Endometrial microvascular endothelial cells (primary cell): Measurements from ENCODE around the genes INAFM1 and C5AR2.

GRCh38 chr19:46890127-46891154 is 29.6 kb downstream of the ARHGAP35 start:
- RAMPAGE, long total RNA, result no peak

- RAMPAGE, long total RNA, result no peak
Measured at GRCh38 chr19:47051685-47052207, 3.3 kb upstream of the TMEM160 start.

DNA sequence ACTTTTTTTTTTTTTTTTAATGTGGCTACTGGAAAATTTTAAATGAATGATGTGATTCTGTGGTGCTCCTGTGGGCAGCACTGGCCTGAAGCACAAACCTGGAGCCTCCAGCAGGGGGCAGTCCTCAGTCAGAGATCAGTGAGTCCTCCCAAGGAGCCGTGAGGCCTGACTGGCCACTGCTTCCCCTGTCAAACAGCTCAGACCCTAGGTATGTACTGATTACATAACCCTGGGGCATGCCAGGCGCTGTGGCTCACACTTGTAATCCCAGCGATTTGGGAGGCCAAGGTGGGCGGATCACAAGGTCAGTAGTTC is 30.9 kb upstream of the TMEM160 start:
- RAMPAGE, long total RNA, result no peak

DNA sequence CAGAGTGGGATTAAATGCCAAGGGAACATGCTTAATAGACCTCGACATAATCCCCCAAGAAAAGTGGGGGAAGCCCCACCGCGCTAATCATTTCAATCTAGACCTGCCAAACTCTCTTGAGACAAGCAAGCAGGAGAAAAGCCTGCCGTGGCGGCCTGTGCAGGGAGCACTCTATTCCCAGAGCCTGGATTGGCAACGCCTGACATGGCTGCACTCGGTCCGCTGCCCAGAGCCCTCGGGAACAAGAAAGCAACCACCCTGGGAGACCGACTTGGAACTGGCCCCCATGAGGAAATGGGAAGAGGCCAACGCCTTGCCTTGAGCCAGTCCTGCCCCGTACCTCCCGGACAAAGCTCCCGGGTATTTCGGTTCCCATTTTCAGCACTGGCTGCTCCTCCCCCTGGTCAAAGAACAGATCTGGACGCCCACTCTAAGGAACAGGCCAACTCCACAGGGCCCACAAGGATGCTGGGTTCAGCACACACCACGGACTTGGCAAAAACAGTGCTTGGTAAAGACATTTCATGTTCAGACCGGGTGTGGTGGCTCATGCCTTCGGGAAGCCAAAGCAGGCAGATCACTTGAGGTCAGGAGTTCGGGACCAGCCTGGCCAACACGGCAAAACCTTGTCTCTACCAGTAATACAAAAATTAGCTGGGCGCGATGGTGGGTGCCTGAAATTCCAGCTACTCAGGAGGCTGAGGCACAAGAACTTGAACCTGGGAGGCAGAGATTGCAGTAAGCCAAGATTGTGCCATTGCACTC is 15.7 kb downstream of the ZC3H4 start:
- RAMPAGE, long total RNA, result no peak

DNA sequence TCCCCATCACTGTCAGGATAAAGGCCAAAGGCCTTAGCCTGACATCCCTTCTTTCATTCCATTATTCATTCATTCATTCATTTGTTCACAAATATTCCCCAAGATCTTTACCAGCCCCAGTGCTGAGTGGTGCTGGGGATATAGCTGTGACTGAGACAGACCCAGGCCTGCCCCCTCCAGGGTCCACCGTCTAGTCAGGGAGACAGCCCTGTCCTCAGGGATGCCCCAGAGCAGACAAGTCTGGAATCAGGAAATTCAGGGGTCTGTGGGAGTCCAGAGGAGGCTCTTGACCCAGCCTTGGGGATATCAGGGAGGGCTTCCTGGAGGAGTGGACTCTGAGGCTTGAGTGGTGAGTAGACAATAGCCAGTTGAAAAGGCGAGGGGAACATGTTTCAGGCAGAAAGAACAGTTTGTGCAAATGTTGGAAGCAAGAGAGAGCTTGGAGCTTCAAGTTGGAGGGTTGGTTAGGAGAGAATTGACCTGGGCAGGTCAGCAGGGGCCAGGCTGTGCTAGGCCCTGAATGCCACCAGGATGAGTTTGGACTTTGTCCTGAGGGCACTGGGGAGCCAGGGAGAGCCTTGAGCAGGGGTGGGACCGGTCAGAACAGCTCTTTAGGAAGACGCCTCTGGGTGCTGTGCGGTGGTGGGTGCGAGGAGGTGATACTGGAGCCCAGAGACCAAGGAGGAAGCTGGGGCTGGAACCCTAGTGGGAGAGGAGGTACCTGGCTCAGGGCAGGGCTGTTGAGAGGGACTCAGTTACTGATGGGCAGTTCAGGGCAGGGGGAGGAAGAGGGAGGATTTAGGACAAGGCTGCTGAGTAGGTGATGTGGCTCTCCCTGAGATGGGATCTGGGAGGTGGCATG is 2.7 kb downstream of the CCDC9 start:
- RAMPAGE, long total RNA, result no peak

- RAMPAGE, long total RNA, result no peak
Measured at GRCh38 chr19:47271990-47272635, 2.6 kb upstream of the INAFM1 start.

GRCh38 chr19:47274795-47275115 is at the start of gene INAFM1:
INAFM1 (plus strand) TSS chr19:47274885.
- RAMPAGE, long total RNA, result no peak

DNA sequence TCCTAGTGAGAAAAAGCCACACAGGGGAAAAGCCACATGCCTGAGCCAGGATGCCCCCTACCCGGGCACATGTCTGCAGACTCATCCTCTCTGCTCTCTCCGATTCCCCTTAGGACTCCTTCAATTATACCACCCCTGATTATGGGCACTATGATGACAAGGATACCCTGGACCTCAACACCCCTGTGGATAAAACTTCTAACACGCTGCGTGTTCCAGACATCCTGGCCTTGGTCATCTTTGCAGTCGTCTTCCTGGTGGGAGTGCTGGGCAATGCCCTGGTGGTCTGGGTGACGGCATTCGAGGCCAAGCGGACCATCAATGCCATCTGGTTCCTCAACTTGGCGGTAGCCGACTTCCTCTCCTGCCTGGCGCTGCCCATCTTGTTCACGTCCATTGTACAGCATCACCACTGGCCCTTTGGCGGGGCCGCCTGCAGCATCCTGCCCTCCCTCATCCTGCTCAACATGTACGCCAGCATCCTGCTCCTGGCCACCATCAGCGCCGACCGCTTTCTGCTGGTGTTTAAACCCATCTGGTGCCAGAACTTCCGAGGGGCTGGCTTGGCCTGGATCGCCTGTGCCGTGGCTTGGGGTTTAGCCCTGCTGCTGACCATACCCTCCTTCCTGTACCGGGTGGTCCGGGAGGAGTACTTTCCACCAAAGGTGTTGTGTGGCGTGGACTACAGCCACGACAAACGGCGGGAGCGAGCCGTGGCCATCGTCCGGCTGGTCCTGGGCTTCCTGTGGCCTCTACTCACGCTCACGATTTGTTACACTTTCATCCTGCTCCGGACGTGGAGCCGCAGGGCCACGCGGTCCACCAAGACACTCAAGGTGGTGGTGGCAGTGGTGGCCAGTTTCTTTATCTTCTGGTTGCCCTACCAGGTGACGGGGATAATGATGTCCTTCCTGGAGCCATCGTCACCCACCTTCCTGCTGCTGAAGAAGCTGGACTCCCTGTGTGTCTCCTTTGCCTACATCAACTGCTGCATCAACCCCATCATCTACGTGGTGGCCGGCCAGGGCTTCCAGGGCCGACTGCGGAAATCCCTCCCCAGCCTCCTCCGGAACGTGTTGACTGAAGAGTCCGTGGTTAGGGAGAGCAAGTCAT is 10.4 kb downstream of the C5AR1 start:
- RAMPAGE, long total RNA, result no peak

- RAMPAGE, long total RNA, result no peak
Measured at GRCh38 chr19:47331855-47332561, at the start of gene C5AR2. C5AR2 (plus strand) TSS chr19:47332175.

GRCh38 chr19:47633382-47633986 is 24.6 kb downstream of the BICRA start:
- RAMPAGE, long total RNA, result no peak

DNA sequence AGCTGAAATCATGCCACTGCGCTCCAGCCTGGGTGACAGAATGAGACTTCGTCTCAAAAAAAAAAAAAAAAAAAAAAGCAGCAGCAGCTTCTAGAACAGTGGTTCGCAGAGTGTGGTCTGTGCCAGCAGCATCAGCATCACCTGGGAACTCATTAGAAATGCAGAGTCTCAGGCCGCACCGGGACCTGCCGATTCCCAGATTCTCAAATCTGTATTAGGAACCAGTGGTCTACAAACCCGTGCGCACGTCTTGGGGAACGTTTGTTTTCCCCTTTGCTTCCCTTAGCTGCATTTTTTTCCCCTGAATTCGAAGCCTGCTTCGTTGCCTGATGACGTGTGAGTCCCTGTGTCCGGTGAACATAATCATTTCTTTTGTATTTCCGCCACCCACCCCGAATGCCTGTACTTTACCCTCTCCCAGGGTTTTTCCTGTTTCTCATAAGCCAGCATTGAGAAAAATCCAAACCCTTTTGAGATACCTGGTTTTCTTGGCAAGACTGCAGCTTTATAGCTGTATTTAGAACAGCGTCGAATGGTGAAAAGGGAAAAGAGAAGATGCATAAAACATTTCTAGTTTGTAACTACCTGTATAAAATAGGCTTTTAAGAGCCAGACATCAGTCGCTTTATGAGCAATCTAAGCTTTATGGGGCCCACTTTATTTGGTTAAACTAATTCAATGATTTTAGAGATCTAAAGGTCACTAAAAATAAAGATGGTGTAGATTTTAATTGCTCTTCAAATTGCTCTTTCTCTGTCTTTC is 49.8 kb downstream of the BICRA start:
- RAMPAGE, long total RNA, result no peak

DNA sequence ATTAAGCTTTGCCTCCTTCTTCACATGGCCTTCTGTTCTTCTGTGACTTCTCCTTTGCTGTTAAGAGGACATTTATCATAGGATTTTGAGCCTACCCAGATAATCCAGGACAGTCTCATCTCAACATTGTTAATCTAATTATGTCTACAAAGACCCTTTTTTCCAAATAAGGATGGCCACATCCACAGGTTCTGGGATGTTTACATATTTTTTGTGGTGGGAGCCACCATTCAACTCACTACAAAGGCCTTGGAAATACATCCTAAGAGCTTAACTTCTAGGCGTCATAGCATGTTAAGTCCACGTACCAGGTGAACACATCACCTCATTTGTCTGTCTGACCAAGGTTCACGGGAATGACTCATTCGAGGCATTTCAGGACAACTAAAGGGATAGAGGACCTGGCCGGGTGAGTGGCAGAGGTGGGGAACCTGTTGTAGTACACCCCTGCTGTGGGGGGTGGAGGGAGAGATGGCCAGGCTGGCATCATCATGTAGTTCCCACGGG is 51.4 kb downstream of the BICRA start:
- RAMPAGE, long total RNA, result no peak

- RAMPAGE, long total RNA, result no peak
Measured at GRCh38 chr19:47701703-47702378, 11.4 kb upstream of the EHD2 start.

DNA sequence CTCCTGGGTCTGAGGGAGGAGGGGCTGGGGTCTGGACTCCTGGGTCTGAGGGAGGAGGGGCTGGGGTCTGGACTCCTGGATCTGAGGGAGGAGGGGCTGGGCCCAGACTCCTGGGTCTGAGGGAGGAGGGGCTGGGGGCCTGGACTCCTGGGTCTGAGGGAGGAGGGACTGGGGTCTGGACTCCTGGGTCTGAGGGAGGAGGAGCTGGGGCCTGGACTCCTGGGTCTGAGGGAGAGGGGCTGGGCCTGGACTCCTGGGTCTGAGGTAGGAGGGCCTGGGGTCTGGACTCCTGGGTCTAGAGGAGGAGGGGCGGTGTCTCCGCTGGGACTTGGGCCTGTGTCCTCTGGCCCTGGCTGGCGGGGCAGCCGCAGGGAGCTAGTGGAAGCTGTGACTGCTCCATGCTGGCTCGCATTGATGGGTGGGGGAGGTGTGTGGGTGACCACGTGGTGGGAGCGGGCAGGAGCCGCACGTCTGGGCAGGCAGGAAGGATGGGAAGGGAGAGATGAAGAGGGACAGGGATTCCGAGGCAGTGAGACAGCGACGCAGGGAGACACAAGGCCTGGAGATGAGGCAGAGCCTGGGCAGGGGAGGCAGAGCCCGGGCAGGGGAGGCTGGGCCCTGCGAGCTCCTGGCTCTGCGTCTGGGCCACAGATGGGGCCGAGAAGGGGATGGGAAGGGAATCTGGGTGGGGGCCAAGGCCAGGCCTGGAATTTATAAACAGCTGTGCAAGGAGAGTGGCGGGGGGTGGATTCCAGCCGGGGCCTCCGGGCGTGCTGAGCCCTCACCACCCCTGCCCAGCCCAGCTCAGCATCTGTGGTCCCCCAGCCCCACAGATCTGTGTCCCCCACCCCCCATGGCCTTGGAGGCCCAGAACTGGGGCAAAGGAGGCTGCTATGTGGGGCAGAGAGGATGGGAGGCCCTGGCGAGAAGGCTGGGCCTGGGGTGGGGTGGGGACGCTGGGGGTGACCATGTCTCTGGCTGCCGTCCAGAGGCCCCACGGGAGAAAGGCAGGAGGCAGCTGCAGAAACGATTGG is 5.8 kb downstream of the EHD2 start:
- RAMPAGE, long total RNA, result no peak

DNA sequence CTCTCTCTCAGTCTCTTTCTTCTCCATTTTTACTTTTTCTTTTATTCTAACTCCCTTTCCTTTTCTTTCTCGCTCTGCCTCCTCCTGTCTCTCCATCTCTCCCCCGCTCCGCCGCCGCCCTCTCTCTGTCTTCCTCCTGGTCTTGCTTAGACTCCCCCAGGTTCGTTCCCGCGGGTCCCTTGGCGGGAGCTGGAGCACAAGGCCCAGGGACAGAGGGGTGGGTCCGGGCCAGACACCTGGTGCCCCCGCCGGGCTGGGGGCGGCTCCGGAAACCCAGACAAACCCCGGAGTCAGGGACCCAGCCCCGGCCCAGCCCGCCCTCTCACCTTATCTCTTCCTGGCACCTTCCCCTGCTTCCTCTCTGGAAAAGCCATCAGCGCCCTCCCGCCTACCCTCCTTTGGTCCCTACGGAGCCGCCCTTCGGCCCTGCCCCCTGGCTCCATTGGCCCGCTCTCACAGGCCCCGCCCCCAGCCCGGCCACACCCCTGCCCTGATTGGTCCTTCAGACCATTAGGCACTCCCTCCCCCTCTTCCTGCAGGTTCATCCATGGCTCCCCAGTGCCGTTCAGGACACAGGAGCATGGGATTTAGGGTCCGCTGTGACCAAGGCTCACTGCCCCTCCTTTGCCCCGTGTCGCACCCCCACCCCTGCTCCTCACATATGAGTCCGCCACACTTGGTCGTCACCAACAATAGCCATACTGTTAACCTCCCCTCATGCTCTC is 15.3 kb upstream of the NOP53 start:
- RAMPAGE, long total RNA, result no peak

DNA sequence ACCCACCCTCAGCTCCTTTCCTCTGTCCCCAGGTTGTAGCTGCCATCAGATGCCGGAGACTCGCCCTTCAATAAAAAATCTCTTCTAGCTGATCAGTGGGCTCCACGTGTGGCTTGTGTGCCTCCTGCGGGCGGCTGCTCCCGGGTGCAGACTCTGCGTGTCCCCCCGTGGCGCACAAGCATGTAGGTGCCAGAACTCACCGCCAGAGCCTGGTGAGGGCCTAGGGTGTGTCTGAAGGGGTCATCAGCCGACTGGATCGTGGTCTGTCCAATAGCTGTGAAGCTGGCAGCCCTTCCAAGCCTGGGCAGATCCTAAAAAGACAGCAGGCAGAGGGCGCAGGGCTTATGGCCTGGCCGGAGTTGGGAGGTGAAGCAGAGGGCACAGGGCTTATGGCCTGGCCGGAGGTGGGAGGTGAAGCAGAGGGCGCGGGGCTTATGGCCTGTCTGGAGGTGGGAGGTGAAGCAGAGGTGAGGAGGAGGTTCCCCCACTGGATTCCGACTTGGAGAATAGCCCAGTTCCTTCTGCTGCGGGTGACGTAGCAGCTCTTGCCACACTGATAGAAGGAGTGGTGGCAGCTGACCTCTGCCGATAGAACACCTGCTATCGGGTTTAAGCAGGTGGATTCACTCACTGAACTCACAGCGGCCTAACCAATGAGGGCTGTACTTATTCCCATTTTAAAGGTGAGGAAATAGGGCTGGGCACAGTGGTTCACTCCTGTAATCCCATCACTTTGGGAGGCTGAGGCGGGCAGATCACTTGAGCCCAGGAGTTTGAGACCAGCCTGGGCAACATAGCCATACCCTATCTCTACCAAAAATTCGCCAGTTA is 11.8 kb downstream of the NOP53 start:
- RAMPAGE, long total RNA, result no peak

DNA sequence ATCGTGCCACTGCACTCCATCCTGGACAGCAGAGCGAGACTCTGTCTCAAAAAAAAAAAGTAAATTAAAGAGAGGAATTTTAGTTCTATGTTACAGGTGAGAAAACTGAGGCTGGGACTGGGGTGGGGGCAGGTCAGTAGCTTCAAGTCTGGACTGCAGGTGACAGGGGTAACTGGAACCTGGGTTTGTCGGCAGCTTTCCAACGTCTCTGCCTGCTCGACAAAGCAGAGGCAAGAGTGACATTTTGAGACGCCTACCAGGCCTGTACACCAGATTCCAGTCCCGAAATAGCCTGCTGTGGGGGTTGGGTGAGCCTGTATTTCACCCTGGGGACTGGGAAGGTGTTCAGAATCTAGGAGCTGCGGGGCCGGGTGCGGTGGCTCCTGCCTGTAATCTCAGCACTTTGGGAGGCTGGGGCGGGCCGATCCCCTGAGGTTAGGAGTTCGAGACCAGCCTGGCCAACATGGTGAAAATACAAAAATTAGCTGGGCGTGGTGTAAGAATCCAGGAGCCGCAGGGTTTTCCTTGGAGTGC is 1.3 kb downstream of the SELENOW start:
- RAMPAGE, long total RNA, result no peak

DNA sequence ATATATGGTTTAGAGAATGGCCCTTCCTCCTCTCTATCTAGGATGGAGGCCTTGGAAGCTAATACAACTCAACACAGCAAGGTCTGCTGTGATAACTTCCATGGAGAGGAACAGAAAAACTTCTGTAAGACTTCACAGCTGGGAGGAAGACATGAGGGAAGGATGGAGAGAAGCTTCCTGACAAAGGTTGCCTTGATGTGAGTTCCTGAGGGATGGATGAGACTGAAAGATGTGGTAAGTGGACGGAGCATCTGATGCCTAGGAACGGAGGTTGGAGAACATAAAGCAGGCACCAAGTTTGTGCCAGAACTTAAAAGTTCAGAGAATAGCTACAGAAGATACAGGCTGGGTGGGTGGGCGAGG is 12.0 kb downstream of the CABP5 start:
- RAMPAGE, long total RNA, result no peak

- RAMPAGE, long total RNA, result no peak
Measured at GRCh38 chr19:48123874-48124189, 13.2 kb upstream of the PLA2G4C start.

- RAMPAGE, long total RNA, result no peak
Measured at GRCh38 chr19:48328922-48330047, 3.9 kb downstream of the EMP3 start.